Epithelial cell of esophagus (primary cell): Measurements from ENCODE around the genes MIA and CCDC97.

DNA sequence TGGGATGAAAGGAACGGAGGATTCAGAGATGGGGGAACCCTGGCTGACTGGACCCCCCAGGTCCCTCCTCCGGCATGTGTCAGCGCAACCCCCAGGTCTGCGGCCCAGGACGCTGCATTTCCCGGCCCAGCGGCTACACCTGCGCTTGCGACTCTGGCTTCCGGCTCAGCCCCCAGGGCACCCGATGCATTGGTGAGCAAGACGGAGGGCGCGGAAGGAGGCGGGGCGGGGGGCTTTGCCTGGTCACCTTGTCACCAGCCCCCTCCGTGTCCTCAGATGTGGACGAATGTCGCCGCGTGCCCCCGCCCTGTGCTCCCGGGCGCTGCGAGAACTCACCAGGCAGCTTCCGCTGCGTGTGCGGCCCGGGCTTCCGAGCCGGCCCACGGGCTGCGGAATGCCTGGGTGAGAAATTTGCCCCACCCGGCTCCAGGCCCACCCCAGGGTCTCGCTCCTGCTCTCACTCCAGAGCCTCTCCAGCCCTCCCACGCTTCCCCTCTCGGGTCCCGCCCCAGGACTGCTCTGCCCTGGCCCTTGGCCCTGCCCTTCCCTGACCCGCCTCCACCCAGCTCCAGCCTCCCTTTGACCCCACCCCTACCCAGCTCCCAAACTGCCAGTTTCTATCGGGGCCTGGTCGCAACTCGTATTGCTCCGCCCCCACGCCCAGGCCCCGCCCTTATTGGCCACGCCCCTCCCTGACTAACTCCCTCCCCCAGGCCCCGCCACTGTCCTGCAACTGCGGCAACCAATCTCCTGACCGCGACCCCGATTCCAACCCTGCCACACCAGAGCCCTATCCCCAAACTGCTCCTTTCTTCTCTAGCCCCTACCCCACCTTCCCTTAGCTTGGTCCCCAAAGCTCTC lies 8.5 kb downstream of the LTBP4 start:
- RRBS: 5% methylated on average over 21 of the region's 51 CpGs

DNA sequence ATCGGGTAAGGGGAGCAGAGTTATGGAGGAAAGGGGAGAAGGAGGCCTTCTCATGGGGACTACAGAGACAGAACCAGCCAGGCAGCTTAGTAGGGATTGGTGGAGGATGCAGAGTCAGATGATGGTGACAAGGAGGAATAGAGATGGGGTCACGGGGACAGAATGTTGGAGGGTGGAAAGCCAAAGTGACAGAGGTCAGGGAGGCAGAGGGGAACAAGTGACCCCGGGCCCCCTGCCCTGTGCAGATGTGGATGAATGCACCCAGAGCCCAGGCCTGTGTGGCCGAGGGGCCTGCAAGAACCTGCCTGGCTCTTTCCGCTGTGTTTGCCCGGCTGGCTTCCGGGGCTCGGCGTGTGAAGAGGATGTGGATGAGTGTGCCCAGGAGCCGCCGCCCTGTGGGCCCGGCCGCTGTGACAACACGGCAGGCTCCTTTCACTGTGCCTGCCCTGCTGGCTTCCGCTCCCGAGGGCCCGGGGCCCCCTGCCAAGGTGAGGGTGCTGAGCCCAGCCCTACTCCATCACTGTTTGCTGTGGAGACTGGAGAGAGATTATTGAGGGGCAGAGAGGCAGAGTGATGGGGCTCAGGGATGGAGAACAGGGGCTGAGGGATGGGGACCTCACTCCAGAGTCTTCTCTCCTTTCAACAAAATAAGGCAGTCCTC lies 9.9 kb downstream of the LTBP4 start:
- RRBS: 2% methylated on average over 11 of the region's 17 CpGs

GRCh38 chr19:40705221-40705732 lies 11.4 kb downstream of the COQ8B start:
- RRBS: no CpG with 5 or more reads among the region's 16 CpGs

DNA sequence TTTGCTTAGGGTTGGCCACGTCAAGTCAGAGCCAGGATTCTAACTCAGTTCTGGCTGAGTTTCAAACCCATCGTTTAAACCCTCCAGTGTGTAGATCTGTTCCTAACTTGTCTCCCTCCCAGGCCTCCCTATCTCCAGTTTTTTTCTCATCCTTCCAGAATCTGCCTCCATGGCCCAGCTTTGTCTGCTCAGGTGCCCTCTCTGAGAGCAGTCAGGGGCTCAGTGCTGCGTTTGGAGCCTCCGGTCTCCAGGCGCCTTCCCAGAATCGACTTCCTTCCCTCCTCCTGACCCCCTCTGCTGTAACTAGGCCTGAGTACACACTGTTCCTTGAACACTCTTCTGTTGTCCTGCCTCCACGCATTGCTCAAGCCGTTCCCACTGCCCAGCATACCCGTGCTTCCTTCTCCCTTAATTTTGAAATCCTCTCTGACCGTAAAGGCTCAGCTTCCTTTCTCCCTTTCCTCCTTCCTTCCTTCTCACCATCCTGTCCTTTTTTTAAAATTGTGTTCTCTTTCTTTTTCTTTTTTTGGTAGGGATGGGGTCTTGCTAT lies 3.6 kb downstream of the ITPKC start:
- RRBS: no CpG with 5 or more reads among the region's 10 CpGs

DNA sequence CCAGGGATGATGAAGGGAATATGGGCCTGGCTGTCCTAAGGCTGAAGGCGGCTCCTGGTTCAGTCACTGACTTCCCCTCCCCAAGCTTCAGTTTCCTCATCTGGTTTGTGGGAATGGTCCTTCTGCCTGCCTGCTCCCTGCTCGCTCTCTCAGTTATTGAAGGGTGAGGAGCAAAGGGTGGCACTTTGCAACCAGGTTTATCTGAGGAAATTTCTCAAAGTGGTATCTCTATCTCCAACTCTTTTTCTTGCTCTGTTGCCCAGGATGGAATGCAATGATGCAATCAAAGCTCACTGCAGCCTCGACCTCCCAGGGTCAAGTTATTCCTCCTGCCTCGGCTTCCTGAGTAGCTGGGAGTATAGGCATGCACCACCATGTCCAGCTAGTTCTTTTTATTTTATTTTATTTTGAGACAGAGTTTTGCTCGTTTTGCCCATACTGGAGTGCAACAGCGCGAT lies 5.0 kb downstream of the ACTMAP start:
- RRBS: no CpG with 5 or more reads among the region's 7 CpGs

DNA sequence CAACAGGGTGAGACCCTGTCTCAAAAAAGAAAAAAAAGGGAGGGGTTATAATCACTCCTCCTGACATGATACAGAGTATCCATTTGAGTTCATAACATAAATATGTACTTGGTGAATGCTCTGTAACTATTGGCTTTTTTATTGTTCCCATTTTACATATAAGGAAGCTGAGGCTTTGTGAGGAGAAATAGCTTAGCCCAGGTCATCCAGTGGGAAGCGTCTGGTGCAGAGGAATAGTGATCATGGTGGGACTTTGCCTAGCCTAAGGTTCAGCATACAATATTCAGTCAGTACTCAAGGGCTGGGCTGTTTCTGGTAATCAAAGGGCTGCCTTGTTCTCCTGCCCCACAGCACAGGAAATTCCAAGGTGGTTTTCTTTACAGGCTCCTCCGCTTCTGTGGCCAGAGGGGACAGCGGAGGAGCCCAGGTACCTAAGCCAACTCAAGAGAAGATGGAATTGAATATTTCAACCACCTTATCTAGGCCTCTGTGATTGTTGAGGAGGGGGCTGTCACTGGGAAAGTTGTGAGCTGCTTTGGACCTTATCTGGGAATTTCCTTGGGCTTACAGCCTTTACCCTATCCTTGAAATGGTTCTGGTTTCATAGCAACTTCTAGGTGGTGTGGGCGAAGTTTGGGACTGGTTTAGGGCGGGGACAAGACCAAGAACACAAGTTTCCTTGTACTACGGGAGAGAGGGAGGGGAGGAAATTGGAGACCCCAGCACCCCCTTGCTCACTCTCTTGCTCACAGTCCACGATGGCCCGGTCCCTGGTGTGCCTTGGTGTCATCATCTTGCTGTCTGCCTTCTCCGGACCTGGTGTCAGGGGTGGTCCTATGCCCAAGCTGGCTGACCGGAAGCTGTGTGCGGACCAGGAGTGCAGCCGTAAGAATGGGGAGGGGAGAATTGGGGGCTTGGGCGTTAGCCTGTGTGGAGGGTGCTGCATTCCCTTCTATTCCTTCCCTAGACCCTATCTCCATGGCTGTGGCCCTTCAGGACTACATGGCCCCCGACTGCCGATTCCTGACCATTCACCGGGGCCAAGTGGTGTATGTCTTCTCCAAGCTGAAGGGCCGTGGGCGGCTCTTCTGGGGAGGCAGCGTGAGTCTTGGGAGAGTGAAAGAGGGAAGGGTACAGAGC lies at the start of gene MIA:
MIA (plus strand) TSS at position 737 of the 1,140 bp plus-strand sequence.
- RRBS: 10% methylated on average over 2 of the region's 19 CpGs

DNA sequence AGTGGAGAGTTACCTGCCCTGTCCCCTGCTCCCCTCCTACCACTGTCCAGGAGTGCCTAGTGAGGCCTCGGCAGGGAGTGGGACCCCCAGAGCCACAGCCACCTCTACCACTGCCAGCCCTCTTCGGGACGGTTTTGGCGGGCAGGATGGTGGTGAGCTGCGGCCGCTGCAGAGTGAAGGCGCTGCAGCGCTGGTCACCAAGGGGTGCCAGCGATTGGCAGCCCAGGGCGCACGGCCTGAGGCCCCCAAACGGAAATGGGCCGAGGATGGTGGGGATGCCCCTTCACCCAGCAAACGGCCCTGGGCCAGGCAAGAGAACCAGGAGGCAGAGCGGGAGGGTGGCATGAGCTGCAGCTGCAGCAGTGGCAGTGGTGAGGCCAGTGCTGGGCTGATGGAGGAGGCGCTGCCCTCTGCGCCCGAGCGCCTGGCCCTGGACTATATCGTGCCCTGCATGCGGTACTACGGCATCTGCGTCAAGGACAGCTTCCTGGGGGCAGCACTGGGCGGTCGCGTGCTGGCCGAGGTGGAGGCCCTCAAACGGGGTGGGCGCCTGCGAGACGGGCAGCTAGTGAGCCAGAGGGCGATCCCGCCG lies 1.8 kb downstream of the EGLN2 start:
- RRBS: no CpG with 5 or more reads among the region's 34 CpGs

DNA sequence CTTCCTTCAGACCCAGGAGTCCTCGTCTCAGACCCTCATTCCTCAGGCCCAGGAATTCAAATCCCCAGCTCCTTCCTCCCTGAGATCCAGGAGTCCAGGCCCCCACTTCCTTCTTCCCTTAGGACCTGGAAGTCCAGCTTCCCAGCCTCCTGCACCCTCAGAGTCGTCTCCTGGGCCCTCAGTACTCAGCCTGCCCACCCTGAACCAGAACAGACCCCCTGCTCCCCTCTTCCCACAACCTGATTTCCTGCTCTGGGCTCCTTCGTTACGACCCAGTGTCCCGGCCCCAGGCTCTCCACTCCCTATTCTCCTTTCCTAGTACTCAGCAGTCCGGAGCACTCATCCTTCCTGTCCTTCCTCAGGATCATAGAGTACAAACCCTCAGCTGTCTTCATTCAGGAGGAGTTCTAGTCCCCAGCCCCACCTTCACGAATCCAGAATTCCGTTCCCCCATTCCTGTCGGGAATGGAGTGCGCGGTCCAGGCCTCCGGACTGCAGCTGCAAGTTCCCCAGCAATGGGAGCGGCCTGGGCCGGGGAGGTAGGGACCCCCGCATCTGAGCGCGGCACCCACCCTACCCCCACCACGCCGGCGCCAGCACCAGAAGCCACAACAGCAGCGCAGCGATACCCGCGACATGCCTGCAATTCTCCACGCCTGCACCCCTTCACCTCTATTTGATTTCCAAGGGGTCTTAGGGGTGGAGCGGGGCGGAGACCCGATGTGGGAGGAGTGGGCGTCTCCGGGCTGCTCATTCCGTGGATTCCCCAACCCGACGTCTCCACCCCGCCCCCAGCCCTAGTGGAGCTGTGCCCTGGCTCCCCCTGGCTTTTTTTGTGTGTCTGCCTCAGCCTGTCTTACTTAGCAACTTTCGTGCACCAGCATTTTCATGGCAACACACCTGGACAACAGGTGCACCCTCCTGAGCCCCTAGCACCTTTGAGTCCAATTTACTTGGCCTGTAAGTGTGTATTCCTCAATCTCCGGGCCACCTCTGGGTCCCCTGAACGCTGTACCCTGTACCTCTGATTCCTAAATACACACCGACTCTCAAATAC lies 12.8 kb downstream of the EGLN2 start:
- RRBS: no CpG with 5 or more reads among the region's 38 CpGs

DNA sequence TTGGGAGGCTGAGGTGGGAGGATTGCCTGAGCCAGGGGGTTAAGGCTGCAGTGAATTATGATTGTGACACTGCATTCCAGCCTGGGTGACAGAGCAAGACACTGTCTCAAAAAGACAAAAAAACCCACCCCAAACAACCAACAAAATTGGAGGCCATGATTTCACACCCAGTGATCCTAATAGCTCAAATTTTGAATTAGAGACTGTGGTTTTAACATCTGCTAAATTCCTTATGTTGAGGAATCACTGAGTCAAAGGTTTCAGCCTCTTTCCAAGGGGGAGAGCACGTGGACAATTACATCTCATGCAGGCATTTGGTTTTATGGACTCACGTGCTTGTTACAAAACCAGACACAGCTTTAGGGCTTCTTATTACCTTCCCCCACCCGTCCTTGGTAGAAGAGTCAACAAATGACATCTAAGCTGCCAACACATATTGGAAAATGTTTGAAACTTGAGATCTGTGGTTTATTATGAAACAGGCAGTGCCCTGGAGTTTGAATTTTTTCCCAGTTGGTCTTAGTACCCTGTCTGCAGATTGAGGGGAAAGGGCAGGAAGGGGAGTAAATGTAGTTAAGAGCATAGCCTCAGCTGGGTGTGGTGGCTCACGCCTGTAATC lies 18.5 kb downstream of the CYP2A6 start:
- RRBS: no CpG with 5 or more reads among the region's 4 CpGs

DNA sequence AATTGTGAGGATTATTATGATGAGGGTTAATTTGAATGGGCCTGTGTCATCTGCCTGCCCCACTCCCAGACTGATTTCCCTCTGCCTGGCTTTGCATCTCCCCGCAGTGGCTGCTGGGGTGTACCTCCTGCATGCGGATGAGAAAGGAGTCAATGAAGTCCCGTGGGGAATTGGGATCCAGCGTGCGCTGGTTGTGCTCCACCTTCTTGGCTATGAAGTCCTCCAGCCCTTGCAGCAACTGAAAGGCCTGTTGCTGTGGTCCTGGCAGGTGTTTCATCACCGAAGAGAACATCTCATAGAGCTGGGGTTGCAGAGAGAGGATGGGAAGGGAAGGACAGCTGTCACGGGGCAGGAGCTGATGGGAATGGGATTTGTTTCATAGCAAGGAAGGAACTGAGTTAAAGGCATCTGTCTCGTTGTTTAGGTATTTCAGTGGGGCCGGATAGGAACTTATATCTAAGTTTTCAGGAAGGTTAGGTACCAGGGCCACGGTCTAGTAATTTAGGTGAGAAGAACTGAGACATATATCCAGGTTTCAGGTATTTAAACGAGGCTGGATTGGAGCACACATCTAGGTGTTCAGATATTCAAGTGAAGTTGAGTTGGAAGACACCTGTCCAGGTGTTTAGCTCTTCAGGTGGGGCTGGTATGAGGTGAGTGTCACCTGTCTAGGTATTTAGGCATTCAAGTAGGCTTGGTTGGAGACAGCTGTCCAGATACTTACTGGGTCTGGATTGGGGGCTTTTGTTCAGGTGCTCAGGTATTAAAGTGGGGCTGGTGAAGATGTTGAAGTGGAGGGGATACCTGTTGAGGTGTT lies 3.3 kb downstream of the CYP2A6 start:
- RRBS: no CpG with 5 or more reads among the region's 11 CpGs

GRCh38 chr19:40941673-40942357 lies 49.3 kb upstream of the CYP2B6 start:
- RRBS: no CpG with 5 or more reads among the region's 10 CpGs

DNA sequence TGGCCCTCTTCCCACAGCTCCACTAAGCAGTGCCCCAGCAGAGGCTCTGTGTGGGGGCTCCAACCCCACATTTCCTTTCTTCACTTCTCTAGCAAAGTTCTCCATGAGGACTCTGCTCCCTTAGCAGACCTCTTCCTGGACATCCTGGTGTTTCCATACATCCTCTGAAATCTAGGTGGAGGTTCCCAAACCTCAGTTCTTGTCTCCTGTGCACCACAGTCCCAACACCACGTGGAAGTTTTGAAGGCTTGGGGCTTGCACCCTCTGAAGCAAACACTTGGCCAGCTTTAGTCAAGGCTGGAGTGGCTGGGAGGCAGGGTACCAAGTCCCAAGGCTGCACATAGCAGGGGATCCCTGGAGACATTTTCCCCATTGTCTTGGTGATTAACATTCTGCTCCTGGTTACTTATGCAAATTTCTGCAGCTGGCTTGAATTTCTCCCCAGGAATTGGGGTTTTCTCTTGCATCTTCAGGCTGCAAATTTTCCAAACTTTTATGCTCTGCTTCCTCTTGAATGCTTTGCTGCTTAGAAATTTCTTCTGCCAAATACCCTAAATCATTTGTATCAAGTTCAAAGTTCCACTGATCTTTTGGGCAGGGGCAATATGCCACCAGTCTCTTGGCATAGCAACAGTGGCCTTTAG lies 10.3 kb upstream of the CYP2B6 start:
- RRBS: no CpG with 5 or more reads among the region's 1 CpG

DNA sequence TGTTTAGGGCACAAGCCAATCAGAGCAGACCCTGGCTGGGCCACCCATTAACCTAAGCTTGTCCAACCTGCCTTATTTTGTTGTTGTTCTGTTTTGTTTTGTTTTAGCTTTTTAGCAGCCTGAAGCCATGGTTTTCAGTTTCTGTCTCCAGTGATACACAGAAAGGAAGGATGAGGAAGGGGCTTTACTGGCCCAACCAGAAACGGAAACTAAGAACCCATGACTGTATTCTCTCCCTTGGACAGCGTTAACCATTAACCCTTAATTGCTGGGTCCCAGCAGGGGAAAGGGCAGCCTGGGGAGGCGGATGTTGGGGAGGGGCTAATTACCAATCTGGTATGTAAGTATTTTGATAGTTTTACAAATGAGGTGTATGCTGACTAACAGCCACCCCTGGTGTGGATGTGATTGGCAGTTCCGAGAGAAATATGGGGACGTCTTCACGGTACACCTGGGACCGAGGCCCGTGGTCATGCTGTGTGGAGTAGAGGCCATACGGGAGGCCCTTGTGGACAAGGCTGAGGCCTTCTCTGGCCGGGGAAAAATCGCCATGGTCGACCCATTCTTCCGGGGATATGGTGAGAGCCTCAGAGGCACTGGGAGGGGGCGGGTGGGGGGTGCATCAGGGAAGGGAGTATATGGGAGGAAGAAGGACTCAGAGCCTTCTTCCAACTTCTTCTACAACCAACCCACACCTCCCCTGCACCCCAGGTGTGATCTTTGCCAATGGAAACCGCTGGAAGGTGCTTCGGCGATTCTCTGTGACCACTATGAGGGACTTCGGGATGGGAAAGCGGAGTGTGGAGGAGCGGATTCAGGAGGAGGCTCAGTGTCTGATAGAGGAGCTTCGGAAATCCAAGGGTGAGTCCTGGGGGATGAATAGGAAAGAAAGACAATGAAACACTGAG lies 12.8 kb downstream of the CYP2B6 start:
- RRBS: no CpG with 5 or more reads among the region's 21 CpGs

GRCh38 chr19:41223430-41224051 lies 4.5 kb downstream of the AXL start:
- RRBS: no CpG with 5 or more reads among the region's 5 CpGs

- RRBS: 7% methylated on average over 8 of the region's 77 CpGs
Measured at GRCh38 chr19:41225853-41226962, 7.2 kb downstream of the AXL start.

DNA sequence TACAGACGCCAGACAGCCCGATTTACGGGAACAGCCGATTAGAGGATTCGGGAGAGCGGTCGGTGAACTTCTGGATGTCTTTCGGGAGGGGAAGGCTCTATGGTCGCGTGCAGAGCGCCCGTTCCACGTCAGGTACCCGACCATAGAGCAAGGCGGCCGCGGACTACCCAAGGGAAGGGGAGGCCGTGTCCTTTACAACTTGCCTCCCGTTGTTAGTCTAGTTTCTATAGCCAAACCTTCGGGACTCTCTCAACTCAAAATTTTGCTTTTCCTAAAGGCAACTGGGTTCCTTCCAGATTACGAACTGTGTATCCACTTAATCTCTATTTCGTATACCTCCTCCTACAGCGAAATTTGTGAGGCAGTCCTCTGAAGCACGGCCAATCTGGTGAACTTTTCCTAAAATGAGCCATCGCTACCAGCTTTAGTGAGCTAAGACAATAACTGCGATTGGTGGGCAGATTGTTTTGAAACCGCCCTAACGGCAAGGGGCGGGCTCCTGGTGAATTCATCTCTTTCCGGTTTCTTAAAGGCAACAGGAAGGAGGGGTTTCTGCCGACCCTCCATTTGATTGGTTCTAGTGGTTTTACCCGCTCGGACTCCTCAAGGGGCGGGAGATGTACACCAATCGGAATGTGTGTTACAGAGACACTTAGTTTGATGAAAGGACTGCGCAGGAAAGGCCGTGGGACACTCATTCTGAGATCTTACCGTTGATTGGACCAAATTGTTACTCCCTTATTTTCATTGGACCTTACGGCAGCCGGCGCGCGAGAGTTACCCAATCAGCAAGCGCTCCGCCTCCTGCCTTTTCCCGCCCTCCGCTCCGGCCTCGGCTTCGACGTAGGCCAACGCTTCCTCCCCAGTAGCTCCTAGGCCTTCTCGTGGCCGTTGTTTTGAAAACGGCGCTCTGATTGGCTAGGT lies 558 bp upstream of the HNRNPUL1 start:
- RRBS: 2% methylated on average over 15 of the region's 56 CpGs

DNA sequence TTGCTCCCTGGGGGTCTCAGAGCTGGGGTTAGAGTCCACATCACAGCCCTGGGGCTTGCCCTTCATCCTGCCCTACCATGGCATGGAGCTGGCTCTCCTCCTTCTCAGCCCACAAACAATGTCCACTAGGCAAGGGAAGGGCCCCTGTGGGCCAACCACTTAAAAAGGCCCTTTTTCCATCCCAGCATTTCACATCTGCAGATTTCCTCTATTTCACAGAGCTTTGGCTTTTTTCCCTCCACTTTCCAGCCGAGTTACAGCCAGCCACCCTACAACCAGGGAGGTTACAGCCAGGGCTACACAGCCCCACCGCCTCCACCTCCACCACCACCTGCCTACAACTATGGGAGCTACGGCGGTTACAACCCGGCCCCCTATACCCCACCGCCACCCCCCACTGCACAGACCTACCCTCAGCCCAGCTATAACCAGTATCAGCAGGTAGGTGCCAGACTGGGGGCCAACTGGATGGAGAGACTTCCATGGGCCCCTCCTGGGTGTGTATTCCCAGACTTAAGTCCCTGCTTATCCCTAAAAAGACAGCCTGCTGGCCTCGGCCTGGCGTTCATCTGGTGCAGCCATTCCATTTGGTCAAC lies 4.4 kb upstream of the CCDC97 start:
- RRBS: no CpG with 5 or more reads among the region's 8 CpGs

- RRBS: 1% methylated on average over 11 of the region's 64 CpGs
Measured at GRCh38 chr19:41309678-41310813, at the start of gene CCDC97. TSS of gene CCDC97 (plus strand) at chr19:41310172.

DNA sequence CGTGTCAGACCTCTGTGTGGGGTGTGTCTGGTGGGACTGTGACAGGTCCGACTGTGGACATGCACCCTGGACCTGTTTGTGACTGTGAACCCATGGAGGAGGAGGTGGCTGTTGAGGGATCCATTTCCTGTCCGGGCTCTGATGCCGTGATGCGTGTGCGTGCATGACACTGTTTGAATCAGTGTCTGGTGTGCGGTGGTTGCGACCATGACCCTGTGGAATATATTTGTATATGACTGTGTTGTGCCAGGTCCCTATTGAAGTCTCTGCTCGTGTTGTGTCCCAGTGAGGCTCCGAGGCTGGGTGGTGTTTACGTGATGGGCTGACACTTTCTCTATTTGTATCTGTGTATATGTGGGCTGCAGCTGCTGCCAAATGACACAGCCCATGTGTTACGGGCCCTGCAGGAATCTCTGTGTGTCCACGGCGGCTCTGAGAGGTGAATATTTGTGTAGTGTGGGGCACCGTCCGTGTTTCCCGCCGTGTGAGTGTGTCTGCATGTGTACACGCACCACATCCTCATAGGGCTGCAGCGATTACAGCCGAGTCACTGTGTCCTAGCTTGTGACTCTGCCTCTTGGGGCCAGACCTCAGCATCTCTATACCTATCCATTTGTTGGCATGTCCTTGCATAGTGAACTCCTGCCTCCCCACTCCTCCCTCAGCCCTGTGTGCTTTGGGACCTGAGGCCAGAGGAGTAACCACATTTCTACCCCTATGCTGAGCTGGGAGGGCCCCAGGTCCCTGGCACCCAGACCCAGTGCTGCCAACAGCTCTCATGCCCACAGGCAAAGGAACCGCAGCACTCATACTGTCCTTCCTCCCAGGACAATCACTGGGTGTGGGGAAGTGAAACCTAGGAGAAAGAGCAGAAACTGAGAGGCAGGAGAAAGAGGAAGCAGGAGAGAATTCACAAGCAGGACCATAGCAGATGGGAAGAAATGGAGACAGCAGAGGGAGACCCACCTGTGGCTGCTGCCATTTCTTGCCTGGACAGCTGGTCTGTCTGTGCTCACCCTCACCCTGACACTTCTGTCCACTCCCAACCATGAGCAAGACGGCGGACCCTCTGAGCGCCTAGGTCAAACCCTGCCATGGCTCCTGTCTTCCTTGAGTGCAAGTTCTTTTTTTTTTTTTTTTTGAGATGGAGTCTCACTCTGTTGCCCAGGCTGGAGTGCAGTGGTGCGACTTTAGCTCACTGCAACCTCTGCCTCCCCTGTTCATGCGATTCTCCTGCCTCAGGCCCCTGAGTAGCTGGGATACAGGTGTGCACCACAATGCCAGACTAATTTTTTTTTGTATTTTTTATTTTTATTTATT lies 18.7 kb downstream of the CCDC97 start:
- RRBS: no CpG with 5 or more reads among the region's 27 CpGs

GRCh38 chr19:41415175-41415645 lies 12.0 kb downstream of the B3GNT8 start:
- RRBS: no CpG with 5 or more reads among the region's 9 CpGs